Neural cell (in vitro differentiated cells): ENCODE measurements around a stretch of chr7.

DNA sequence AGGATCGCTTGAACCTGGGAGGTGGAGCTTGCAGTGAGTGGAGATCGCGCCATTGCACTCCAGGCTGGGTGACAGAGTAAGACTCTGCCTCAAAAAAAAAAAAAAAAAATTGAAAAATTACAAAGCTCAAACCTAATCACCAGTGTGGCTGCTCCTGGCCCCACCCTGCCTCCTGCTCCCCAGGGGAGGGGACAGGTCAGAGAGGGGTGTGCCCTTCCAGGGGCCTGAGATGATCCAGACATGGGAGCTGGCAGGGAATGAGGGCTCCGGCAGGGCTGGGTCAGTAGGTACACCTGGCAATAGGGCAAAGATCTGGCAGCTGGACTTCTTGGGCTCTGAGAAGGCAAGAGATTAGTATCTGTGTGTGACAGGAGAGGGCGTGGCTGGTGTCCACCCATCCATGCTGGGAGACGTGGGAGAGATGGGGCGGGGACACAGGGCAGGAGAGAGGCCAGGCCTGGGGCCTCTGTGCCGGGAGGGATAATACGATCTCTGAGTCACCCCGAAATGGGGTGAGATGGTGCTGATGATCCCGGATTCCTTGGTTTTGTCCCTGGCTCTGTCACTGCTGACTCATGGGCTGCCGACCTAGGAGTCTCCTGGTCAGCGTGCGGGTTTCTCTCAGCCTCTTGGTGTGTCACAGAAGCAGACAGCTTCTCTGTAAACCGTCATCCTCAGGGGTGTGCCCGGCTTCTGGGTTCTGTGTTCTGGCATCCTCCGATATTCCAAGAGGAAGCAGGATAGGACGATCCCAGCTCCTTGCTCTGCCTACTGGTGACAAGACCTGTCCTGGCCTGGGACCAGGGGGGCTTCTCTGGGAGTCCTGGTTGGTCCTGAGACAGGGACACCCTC lies 8.3 kb upstream of the CLDN4 start:
- RAMPAGE, long total RNA = no peak

GRCh38 chr7:73871274-73871830 lies 10.4 kb downstream of the TMEM270 start:
- RAMPAGE, long total RNA = no peak

DNA sequence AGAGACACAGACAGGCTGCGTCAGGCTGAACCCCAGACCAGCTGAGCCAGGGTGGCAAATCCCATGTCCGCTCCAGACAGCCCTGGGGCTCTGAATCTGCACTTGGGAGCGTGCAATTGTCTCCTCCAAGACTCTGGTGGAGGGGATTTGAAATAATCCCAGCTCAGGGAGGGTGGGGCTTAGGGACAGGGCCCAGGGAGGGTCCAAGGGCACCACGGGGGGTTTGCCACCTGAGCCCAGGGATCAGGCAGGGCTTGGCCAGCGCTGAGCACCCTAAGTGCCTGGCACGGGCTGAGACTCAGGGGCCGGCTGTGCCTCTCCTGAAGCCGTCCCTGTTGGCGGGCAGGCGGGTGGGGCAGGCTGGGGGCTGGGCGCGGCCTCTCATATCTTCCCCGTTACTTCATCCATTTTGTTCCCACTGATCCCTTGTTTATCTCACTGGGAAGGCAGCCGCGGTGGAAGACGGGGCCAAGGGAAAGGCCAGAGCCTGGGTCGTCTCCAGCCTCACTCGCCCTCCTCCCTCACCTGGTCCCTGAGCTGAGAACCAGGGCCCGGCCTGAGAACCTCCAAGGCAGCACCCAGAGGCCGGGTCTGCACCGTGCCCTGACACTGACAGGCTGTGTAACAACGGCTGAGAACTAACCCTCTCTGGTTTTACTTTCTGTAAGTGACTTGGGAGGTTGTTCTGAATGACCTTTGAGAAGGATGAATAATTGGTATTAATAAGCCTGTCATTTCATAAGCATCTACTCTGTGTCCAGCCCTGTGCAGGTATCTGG lies 41.7 kb upstream of the ELN start:
- RAMPAGE, long total RNA = no peak

- RAMPAGE, long total RNA = no peak
These were observed 11.3 kb downstream of the ELN start for GRCh38 chr7:74039166-74039867.

DNA sequence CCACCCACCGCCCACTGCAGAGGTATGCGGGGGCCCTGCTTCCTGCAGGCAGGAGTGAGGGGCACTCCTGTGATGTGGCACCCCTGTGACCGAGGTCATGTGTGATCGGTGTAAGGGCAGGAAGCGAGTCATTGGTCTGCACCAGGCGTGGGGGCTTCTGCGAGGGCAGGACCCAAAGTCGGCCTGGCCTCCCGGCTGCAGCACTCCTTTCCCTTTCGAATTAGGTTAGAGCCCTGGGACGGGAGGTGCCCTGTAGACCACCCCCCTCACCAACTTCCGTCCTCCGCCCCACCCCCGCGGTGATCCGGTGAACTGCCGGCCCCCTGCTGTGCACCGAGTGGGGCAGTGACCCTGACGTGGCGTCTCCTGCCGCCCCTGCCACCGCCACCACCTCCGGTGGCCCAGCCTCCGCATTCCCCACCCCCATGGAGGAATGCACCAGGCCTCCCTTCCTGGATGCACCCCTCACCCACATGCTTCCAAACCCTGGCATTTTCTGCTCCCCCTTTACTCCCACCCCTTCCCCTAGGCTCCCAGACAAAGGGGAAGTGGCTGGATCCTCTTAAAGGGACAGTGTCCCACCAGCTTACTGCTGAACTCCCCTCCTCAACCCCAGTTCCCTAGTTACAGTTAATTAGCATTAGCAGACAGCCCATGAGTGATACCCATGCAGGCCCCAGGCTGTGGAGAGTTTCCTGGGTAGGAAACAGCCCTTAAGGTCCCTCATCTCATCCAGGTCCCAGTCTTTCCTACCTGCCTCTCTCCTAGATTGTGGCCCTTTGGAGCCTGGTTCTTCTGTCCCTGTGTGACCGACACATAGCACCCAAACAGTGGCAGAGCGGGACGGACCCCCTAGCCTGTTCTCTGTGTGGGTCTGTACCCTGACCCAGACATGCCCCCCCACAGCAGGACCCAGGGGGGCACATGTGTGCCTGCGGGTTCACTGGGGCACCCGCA lies 11.1 kb downstream of the LIMK1 start:
- RAMPAGE, long total RNA = no peak

GRCh38 chr7:74224246-74225026 lies 14.6 kb downstream of the LAT2 start:
- RAMPAGE, long total RNA = no peak

DNA sequence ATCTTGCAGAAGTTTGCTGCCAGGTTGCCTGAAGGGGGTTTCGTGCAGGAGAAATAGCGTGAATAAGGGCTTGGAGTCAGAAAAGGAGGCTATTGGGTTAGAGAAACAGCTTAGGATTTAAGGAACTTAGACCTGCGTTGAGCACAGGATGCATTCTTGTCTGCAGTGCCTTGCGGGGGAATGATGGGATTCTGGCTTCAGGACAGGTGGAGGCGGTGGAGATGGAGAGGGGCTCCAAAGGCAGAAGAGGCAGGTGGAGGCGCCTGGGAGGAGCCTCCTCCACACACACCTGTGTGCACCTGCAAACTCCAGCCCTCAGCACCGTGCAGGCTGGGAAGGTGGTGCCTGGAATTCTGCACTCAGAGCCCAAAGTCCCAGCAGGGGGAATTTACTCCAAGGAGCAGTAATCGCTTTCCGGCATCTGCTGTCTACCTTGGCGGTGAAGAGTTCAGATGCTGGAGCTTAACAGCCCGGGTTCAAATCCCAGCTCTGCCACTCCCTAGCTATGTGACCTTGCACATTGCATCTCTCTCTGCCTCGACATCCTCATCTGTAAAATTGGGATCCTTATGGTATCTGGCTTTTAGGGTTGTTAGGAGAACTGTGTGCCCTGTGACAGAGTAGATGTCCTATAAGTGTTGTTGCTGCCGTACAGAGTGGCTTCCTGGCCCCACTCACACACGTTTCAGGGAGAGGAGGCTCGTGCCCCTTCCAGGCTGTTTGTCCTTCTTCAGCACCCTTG lies 1.9 kb downstream of the CLIP2 start:
- RAMPAGE, long total RNA = no peak

DNA sequence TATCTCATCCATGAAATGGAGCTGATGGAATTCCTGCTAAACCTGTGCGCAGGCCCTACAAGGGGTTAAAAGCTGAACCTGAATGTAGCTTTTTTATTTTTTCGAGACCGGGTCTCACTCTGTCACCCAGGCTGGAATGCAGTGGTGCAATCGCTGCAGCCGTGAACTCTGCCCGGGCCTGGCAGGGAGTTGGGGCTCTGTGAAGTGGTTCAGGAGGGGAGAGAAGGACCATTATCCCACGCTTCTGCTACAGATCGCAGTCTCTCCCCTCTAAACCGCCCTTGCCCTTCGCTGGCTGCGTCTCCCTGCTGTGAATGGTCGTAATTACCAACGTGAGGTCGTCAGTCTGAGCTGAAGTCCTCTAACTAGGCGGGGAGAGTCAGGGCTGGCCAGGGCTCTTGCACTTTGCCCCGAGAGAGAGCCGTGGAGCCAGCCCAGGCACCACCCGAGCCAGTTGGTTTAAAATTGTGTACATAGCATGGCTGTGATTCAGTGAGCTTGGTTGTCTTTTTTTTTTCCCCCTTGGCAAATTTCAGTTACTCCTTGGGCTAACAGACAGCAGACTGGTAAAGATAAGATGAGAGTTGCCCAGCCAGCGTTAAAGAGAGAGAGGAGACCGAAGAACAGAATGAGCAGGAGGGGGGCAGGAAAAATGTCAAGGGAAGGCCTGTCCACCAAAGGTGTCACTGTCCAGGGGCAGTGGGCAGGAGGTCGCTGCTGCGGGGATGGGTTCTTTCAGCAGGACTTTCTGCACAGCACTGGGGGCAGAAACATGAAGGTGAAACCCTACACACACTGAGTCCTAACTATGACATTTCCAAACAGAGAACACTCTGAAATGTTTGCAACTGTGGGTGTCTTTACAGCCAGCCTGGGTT lies 77.2 kb upstream of the GTF2I start:
- RAMPAGE, long total RNA = no peak

DNA sequence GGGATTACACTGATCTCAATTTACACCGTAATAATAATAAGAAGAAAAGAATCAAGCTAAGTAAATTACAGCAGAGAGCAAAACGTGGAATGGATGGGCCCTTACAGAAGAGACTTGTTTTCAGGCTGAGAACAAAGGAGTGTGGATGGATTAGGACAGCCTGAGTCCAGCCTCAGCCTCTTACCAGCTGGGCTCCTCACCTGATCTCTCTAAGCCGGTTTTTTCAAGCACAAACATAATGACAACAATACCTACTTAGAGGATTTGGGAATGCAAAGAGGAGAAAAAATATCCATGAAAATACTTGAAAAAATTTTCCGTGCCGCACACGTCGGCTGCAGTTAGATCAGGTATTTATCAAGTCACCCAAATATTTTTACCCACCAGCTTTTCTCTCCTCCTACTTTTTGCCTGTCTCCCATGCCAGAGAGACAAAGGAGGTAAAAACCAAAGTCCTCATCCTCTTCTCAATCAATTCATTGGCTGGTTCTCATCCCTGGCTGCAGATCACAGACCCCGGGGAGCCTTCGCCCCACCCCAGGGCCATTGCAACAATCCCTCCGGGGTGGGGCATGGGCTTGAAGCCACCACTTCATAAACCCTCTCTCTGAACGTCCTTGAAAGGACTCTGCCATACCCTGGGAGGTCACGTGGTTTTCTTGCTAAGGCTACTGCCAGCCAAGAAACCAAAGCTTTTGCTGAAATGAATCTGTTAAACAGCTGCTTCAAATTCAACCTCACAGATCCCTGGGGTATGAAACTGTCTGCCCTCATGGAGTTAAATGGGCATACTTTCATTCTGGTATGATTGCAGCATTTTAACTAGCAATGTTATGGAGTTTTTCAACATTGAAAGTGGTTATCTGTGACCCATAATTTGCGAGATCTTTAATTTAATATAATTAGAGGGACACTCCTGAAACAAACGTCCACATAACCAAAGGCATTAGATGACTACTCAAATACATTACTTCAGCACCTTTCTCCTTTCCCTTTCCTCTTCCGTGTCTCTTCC lies 29.6 kb upstream of the GTF2I start:
- RAMPAGE, long total RNA = no peak

DNA sequence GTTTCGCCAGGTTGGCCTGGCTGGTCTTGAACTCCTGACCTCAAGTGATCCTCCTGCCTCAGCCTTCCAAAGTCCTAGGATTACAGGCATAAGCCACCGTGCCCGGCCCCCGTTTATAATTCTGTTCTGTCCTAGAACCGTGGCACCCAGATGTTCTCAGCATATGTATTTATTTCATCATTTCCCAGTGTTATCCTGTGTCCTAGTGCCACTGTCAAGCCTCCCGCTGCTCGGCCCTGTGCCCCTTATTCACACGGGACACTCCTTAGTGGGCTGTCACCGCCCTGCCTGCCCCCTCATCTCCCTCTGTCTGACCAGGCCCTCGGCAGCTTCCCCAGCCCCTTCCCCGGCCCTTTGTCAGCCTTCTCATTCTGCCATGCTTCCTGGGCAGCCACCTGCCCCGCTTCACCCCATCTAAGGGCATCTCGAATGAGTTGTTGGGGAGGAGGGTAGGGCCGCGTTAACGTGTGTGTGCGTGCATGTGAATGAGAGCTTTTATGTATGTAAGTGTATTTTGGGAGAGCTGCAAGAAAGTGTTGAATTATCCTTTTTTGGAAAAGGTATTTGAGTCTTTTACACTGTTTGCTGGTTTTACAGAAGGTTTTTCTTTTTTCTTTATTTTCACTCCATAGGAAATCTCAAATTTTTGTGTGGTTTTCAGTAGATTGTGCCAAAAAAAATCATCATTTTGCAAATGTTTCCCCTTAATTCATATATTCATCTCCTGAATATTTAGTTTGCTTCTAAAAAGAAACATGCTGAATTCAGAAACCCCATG lies 49.7 kb downstream of the GTF2I start:
- RAMPAGE, long total RNA = no peak

DNA sequence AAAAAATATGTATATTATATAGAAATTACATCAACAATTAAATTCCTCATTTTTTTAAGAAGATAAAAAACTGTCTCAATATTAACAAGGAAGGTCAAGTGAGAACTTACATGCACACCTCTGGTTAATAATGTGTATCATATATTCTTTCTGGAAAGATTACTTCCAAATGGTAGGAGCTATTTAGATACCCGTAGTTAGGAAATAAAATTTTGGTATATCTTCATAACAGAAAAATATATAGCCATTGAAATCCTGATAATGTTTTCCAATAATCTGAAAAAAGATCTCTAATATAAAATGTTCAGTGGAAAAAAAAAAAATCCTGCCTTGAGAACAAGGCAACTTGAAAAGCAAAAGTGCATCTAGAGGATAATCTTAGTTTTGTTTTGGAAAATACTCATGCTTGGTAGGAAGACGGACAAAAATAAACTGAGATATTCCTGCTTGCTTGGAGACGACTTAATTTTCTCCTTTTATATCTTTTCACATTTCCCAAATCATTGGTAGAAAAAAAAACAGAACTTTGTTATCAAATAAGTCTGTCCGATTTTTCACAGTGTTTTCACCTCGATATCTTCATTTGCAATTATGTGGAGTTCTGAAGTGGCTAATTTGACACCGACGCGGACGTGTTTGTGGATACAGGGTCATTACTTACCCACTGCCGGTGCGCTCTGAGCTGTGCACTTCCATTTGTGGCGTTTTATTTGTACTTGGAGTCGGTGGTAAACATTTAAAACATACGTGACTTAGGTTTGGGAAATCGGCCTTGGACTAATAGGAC lies 52.1 kb upstream of the NCF1 start:
- RAMPAGE, long total RNA = no peak

DNA sequence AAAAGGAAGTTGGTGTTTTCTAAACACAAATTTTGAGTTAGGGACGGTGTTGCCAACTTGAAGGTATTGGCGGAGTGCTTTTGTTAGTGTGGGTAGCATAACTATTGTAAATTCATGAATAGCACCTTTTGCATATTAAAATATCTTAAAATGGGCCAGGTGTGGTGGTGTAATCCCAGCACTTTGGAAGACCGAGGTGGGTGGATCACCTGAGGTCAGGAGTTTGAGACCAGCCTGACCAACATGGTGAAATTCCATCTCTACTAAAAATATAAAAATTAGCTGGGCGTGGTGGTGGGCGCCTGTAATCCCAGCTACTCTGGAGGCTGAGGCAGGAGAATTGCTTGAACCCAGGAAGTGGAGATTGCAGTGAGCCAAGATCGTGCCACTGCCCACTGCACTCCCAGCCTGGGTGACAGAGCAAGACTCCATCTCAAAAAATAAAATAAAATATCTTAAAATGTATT lies 49.3 kb upstream of the NCF1 start:
- RAMPAGE, long total RNA = no peak

DNA sequence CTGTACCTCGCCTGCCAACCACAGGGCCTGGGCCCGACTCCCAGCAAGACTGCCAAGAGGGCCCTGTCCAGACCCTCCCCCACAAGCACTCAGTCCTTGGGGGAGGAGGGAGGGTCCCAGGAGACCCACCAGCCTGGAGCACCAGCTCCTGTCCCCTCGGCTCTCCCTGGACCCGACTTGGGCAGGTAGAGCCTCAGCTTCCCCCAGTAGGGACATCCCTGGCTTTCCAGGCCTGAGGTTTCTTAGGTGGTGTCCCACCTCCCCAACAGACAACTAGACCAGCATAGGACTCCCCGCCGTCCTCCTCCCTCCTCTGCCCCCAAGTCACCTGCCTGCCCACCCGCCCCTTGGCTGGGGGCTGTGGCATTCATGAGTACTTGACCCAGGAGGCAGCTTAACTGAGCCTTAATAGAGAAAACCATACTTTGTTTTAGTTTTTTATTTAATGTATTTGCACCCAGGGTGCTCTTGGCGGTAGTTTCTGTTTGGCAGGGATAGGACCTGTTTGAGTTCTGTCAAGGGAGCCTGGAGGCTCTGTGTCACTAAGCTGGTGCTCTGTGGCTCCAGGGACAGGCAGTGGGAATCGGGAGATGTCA lies 48.2 kb downstream of the RCC1L start:
- RAMPAGE, long total RNA = no peak

DNA sequence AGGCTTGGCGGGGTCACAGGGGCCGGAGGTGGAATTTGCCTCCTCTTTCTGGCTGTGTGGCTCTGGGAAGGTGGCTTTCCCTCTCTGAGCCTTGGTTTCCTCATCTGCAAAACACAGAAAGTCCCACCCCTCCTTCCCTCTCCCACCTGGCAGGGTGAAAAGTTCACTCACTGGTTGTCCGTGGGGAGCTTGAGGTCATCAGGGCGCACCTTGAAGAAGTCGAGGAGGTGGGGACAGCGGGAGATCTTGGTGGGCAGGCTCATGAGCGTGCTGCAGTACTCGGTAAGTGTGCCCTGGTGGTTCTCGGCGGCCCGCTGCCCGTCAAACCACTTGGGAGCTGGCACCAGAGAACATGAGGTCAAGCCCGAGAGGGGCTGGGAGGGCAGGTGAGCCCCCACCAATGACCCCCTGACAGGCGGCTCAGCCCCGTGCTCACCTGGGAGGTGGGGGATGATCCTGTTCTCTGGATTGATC lies 74.0 kb downstream of the GTF2IRD2B start:
- RAMPAGE, long total RNA = no peak

DNA sequence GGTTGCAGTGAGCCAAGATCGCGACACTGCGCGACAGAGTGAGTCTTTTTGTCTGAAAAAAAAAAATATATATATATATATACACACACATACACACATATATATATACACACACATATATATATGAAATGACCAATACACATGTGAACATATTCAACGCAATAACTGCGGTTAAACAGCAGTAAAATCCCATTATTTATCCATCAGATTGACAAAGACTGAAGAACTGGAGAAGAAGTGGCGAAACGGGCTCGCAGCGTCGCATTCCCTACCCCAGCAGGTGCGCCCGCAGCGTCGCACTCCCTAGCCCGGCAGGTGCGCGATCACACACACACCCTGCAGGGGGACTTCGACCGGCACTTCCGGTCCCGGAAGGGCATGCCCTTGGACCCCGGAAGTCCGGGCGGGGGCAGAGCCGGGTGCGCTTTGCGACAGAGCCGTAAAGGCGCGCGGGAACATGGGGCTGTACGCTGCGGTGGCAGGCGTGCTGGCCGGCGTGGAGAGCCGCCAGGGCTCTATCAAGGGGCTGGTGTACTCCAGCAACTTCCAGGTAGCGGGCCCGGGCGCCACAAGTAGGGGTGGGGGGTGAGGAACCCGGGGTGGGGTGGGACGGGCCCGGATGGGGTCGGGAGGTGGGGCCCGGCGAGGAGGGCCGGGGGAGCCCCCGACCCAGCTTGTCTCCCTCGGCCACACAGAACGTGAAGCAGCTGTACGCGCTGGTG lies 14.6 kb downstream of the TRIM73 start:
- RAMPAGE, long total RNA = start-site peak on the minus strand centred at position 334 of the sequence, 73 bp wide, 23 and 29 reads in 2 replicates

DNA sequence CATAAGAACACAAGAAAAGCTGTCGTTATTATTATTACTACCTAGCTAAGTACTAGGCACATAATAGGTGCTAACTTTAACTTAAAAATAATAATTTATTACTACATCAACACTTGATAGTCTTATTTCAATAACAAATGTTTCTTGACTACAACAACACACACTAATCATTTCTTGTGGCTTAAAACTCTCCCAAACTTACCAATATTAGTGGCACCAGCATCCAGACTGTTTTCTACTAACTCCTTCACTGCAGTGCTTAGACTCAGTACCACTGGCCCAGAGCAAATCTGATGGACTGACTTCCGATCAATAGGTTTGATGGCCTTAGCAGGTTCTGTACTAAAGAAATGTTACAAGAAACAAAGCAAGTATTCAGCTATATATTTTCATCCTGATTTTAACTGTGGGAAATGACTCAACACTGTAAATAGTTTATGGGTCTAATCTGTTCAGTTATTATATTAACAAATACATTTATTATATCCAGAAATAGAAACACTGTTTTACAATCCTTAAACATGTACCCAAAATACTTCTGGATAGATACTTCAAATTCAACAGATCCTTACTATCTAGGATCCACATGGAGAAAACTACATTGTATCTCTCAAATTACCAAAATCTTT lies 22.4 kb downstream of the SPDYE5 start:
- RAMPAGE, long total RNA = no peak

DNA sequence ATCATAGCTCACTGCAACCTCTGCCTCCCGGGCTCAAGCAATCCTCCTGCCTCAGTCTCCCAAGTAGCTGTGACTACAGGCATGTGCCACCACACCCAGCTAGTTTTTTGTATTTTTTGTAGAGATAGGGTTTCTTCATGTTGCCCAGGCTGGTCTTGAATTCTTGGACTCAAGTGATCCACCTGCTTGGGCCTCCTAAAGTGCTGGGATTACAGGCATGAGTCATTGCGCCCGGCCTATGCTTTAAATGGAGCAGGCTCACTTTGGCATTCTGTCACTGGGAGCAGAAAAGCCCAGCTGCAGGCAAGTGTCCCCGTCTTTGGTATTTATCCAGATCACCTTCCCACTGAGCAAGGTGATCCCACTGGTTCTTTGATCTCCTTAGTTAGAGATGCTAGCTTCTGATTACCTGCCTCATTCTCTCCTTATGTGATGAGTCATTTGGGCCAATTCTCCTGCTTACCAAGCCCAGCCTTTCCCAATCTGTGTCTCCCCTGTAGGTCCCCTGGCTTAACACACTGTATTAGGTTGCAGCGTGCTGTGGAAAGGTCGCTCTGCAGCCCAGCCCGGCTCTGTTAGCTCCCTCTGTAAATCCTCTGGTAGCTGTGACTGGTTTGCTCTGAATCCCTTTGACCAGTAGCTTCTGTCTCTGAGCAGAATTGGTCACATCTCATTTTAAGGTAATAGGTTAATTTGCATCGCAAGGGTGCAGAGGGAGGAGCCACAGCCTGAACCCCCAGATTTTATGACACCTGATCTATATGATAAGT lies 39.3 kb downstream of the SPDYE5 start:
- RAMPAGE, long total RNA = no peak

GRCh38 chr7:75650574-75651173 lies 88.1 kb downstream of the HIP1 start:
- RAMPAGE, long total RNA = no peak

- RAMPAGE, long total RNA = no peak
These were observed 13.6 kb upstream of the RHBDD2 start for GRCh38 chr7:75865259-75865596.

DNA sequence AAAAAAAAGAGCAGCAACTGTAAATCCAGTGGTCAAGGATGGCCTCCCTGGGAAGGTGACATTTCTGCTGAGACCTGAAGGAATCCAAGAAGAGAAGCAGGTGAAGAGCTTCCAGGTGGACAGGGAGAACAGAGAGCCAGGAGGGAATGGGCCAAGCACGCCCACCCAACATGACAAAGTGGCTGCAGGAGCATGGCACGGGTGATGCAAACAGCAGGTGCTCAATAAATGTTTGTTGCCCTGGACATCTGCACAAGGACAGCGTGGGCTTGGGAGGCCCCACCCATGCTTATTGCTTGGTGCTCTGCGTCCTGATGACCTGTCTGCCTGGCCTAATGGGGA lies 12.9 kb downstream of the RHBDD2 start:
- RAMPAGE, long total RNA = no peak